Melanocyte of skin (primary cell): ENCODE measurements around the genes PIGX and PAK2.

DNA sequence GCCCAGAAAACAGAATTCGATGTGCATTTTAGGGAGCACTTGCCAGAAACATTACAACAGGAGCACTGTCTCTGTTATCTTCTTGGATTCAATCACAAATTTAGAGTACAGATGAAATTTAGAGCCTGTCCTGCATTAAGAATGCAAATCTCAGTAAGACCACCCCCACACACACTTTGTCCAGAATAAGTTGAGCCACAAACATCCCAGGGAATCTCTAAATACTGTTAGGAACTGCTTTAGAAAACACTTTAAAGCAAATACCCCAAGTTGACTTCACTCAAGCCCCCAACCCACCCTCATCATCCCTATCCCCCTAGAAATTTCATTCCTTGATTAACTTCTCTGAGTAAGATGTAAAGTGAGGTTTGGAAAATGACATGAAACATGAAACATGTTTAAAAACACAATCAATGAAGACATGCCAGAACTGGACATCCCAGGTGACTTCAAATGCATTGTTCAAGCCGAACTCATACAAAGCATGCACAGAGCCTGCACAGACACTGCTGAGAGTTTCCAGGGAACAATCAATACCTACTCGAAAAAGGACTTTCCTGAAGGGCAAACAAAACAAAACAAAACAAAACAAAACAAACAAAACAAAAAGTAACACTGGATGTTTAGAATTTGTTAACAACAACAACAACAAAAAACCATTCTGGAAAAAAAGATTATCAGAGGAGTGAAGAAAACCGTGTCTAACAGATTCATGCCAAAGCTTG, 10.3 kb upstream of the TM4SF19 start:
- CAGE, long polyA plus RNA, 2 experiments, result no peak in any of the 2 experiments

- CAGE, long polyA plus RNA, 2 experiments, result no peak in any of the 2 experiments
These were observed 17.5 kb upstream of the TM4SF19 start for GRCh38 chr3:196355493-196356221.

DNA sequence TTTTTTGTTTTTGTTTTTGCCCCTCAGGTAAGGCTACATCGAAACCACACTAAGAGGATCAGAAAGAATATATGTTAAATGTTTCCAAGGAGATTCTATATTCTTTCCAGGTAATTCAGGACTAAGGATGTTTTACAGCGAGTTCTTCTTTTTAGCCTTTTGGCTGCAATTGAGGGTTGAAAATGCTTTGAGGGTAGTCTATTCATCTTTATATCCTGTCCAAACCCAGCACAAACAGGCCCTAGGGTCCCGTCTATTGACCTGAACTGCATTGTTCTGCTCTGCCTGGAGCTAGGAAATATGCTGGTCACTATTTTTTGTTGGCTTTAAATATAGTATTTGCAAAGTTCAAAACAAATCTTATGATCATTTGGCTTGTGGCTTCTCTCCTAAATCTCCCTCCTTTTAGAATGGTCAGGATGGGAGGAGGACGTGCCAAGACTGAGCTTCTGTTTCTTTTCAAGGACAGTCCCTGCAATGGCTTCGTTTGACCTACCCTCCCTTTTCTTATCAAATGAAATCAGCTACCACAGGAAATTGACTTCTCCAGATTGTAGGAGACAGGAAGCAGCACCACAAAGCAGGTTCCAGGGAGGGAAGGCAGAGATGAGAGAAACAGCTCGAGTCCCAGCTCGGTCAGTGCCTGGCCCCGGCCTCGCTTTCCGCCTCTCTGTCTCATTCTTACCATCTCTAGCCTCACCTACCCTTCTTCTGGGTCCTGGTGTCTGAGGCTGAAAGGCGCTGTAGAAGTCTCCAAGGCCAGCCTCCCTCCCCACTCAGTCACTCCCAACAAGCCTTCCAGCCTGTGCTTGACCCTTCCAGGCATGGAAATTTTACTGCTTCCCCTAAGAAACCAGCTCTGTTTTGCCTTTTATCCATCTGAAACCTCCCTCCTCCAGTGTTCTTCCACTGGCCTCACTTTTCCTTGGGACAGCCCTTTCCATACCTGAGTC, 27.5 kb upstream of the NRROS start:
- CAGE, long polyA plus RNA, 2 experiments, result no peak in any of the 2 experiments

DNA sequence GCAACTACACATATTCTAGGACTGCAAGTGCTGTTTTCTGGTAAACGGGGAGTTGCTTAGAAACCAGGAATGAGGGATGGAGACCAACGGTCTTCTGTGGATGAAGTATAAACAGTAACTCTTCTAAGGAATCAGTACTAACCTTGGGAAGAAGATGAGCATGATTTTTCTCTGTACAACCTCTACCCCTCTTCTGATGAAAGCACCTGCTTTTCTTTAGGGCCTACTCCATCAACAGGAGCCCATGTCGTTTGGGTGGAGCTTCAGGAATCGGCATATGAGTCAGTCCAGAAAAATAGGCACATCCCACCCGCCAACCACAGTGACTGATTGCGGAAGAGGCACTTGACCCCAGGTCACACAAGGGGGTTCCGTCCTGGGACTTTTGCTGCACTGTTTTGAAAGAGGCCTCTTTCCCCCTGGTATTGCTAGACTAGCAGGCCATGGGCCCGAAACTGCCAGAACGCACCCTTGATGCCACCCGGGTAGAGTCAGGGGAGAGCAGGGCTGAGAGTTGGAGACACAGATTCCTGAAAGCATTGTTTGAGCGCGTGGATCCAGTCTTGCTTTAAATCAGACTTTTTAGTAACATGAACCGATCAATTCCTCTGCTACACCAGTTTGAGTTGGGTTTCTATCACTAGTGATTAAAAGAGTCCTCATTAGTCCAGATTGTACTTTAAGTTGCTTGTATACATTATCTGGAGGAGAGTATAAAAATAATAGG, 19.3 kb upstream of the NRROS start:
- CAGE, long polyA plus RNA, 2 experiments, result no peak in any of the 2 experiments

GRCh38 chr3:196624094-196624281, 15.5 kb upstream of the NRROS start:
- CAGE, long polyA plus RNA, 2 experiments, result no peak in any of the 2 experiments

DNA sequence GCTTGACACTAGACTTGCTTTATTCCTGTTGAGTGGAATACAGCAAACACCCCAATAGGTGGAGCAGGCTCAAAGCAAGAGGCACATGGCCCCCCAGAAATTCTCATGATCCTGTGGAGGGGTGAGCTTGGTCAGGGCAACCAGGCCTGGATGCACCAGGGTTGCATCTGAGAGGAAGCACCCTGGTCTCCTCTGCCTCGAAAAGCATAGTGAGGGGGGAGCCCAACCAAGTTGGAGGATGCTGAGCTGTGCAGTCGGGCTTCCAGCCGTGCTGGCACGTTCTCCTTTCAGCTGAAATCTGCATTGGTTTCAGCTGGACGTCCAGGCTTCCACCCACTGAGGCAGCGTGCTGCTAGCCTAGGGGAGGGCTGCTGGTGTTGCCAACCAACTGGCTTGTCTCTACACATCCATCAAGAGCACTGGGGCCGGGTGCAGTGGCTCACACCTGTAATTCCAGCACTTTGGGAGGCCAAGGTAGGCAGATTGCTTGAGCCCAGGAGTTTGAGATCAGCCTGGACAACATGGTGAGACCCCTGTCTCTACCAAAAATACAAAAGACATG, 2.8 kb upstream of the NRROS start:
- CAGE, long polyA plus RNA, 2 experiments, result no peak in any of the 2 experiments

DNA sequence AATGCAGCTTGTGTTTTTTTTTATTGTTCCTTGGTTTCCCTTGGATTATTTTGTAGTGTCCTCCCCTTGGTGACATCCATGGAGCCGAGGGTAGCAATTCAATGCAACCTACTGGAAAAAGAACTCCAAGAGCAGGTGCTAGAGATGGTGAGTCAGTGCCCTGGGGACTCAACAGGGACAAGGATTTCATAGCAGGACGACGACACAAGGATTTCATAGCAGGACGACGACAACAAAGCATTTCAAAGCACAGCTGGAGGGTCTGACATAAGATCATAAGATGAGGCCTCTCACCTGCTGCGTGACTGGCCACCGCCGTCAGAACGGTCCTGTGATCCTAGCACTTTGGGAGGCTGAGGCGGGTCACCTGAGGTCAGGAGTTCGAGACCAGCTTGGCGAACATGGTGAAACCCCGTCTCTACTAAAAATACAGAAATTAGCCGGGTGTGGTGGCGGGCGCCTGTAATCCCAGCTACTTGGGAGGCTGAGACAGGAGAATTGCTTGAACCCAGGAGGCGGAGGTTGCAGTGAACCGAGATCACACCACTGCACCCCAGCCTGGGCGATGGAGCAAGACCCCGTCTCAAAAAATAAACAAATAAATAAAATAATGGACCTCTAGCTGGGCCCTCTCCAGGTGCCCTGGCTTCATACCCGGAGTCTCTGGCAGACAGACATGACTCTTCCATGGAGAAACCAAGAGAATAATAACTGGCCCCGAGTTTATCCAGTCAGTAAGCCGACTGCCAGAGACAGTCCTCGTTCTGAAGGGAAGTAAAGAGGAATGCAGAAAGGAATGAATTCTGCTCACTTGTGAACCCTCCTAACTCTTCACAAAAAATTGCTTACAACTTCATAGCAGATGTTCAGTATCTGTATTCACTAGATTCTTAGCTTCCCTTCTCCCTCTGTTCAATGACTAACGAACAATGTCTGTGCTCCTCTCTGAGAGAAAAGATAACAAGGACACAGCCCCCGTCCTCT, 22.8 kb downstream of the NRROS start:
- CAGE, long polyA plus RNA, 2 experiments, result no peak in any of the 2 experiments

DNA sequence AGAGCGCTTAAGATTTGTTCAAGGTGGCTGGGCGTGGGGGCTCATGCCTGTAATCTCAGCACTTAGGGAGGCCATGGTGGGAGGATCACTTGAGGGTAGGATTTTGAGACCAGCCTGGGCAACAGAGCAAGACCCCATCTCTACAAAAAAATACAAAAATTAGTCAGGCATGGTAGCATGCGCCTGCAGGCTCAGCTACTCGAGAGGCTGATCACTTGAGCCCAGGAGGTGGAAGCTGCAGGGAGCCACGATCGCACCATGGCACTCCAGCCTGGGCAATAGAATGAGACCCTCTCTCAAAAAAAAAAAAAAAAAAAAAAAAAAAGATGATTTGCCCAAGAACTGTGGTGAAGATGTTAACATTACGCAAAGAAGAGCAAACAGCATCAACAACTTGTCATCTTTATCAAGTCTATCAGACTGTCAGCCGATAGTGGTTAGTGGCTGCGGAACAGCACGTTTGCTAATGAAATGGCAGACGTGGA, 27.7 kb downstream of the NRROS start:
- CAGE, long polyA plus RNA, 2 experiments, result no peak in any of the 2 experiments

DNA sequence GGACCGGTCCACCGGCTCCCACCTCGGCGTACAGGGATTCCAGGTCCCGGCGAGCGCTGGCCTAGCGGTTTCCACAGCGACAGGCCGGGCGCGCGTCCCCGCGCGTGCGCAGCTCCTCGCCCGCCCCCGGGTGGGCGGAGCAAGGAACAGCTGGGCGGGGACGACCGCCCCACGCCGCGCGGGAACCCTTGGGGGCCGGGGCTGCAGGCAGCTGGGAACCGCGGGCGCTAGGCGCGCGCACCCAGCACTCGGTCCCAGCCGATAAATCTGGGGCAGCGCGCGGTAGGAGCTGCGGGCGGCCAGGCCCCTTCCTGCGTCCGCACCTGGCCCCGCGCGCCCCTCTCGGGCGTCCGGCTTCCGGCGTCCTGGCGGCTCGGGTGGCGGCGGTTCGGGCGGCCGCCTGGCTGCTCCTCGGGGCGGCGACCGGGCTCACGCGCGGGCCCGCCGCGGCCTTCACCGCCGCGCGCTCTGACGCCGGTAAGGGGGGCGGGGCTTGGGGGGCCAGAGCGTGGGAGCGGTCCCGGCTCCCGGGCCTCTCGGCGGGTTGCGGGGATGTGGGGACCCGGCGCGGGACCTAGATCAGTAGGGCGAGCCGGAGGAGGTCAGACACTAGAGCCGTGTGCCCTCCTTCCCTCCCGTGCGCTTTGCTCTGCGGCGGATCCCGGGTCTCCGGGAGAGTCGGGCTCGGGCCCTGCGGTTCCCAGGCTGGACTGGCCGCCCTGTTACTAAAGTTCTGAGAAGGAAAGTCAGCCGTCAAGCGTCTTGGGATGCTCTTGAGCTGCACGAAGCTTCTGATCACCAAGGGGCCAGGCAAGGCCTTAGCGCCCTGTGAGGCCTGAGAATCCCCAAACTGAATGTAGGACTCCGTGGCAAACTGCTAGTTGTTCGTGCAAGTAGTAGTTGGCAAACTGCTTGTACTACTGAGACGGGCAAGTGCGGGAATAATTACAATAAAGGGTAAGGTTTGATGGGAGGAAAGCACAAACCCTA, at the start of gene PIGX:
PIGX (plus strand) TSS at position 210 of the 990 bp plus-strand sequence.
- CAGE, long polyA plus RNA, 2 experiments, result no peak in any of the 2 experiments

DNA sequence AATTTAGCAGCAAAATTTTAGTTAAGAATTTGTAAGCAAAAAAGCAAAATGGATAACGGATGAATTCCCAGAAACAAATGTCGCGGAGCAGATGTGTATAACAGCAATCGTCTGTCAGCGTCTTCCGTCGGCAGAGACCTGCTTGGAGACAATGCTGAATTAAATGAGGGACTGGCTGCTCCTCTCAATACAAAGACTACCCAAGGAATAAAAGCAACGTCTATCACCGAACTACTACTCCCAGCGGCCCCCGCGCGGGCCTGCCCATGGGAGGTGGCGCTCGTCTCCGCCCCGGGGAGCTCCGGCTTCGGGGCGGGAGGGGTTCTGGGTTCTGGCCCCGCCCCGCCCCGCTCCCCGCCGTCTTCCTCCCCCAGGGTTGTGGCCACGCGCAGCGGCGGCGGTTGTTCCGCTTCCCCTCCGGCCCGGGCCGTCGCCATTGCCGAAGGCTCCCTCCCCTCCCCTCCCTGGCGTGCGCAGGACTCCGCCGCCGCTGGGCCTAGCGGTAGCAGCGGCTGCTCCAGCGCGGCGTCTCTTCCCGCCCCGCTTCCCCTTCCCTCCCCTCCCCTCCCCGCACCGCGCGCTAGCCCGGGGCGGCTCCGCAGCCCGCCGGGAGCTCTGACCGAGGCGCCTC, at the start of gene PAK2:
PAK2 (plus strand) TSS at position 360 of the 631 bp plus-strand sequence.
- CAGE, long polyA plus RNA, 2 experiments, result no peak in any of the 2 experiments

DNA sequence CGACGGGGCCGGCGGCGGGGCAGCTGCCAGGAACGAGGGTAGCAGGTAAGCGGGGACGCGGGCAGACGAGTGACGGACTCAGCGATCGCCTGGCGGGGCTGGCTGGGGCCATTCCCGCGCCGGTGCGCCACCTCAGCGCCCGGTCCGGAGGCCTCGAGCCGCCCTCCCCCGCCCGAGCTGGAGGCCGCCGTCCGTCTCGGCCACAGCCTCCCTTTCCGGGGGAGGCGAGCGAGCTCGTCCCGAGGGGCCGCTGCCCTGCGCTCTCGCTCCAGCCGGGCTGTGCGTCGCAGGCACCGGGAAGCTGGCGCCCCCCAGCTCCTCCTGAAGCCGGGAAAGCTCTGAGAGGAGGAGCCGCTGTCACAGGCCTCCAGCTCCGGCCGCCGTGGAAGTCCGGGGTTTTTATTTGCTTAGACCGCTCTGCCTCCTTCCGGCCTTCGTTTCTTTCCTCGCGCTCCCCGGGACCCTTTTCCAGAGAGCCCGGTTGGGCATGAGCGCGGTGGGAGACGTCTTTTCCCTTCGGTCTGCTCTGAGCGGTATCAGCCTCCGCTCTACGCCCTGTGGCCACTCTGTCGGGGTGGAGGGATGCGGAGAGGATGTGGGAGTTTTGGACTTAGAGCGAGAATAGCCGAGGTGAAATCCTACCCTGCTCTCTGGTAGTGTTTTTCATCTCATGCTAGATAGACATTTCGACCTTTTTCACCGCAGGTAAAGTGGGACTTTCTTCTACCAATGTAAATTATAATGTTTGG, 483 bp downstream of the SENP5 start:
- CAGE, long polyA plus RNA, 2 experiments, result no peak in any of the 2 experiments

GRCh38 chr3:196906309-196906540, 36.1 kb downstream of the NCBP2 start:
- CAGE, long polyA plus RNA, 2 experiments, result no peak in any of the 2 experiments

- CAGE, long polyA plus RNA, 2 experiments, result no peak in any of the 2 experiments
These were observed 647 bp downstream of the NCBP2 start for GRCh38 chr3:196941497-196942265.

GRCh38 chr3:196962753-196963149, 5.9 kb downstream of the PIGZ start:
- CAGE, long polyA plus RNA, 2 experiments, result no peak in any of the 2 experiments

- CAGE, long polyA plus RNA, 2 experiments, result no peak in any of the 2 experiments
These were observed 26.0 kb downstream of the MELTF start for GRCh38 chr3:197003492-197004113.

DNA sequence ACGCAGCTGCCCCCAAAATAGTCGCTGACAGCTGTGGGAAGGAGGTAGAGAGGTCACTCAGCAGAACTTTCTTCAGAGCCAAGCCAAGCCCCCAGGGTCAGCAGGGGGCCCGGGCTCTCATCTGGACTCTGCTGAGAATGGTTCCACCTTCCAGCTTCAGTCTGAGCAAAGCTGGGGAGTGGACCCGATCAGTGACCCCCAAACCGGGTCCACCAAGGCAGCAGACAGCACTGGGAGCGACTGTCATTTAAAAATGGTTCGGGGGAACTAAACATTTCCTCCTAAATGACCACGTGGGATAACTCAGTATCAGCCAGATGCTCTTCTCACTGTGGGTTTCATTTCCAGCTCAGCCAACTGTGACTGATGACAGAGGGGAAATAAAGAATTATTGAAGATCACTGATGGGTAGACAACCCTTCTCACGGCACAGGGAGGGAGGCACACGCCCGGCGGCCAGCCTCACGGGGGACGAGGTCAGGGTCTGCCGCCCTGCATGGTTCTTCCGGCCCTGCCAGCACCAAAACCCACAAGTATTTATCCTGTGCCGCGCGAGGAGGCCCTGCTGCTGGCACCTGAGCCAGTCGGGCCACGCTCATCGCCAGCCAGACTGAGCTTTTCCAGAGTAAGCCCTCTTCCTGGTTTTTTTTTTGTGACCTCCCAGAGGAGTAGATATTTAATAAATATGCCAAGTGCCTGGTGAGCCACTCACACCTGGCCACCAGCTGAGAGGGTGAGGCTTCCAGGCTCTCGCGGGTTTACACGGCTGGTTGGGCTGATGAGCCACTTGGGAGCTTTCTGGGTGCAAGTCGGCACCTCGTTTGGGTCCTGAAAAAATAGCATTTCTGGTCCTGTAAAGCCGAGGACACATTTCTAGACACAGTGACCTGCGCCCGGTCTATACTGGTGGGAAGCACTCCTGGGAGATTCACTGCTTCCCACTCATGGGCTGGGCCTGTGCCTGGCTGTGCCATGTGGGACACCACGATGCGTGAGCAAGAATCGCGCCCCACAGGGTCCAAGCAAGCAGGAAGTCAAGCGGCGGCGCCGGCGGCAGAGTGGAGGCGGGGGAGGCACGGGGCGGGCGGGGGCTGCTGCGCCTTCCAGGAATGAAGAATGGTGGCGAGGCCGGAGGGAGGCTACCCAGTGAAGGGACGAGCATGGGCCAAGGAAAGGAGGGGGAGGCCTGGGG, 6.1 kb downstream of the MELTF start:
- CAGE, long polyA plus RNA, 2 experiments, result no peak in any of the 2 experiments

DNA sequence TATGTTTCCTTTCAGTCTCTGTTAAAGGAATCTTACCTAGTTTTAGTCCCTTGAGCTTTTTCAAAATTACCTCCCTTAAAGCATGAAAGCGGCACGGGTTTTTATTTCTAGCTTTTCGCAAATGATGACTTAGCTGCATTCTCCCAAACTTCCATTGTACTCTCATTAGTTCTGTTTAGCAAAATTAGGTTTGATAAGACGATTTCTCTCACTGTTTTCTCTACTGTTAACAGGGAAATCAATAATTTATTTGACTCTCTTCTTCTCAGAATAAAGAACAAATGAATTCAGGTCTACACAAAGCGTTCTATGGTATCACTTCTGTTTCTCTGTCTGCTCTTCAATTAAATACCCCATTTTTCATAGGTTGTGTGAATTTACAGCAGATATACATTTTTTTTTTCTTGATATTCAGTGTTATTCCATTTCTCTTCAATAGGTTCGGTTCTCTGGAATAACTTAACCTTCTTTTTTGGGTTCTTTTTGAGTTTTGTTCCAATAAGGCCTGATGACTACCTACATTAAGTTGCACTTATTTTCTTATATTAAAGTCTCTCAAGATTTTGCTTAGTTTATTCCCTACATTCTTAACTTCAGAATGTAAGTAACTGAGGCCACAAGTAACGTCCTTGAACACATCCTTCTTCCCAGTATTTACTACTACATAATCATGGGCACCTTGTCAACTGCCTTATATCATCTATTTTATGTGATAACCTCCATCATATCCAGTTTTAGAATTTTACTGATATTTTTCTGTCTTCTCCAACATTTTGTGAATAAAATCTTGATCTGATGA, 44.0 kb upstream of the MELTF start:
- CAGE, long polyA plus RNA, 2 experiments, result no peak in any of the 2 experiments

- CAGE, long polyA plus RNA, 2 experiments, result no peak in any of the 2 experiments
These were observed 70.3 kb upstream of the MELTF start for GRCh38 chr3:197099853-197100368.

DNA sequence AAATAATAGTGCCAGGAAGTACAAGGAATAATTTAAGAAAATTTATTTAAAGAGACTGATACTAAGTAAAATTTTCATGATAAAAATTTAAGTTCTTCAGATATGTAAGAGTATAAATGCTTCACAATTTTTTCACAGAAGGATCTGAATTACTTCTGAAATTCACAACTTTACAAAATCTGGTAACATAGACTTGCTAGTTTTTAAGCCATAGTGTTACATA, 123.2 kb downstream of the DLG1 start:
- CAGE, long polyA plus RNA, 2 experiments, result no peak in any of the 2 experiments

DNA sequence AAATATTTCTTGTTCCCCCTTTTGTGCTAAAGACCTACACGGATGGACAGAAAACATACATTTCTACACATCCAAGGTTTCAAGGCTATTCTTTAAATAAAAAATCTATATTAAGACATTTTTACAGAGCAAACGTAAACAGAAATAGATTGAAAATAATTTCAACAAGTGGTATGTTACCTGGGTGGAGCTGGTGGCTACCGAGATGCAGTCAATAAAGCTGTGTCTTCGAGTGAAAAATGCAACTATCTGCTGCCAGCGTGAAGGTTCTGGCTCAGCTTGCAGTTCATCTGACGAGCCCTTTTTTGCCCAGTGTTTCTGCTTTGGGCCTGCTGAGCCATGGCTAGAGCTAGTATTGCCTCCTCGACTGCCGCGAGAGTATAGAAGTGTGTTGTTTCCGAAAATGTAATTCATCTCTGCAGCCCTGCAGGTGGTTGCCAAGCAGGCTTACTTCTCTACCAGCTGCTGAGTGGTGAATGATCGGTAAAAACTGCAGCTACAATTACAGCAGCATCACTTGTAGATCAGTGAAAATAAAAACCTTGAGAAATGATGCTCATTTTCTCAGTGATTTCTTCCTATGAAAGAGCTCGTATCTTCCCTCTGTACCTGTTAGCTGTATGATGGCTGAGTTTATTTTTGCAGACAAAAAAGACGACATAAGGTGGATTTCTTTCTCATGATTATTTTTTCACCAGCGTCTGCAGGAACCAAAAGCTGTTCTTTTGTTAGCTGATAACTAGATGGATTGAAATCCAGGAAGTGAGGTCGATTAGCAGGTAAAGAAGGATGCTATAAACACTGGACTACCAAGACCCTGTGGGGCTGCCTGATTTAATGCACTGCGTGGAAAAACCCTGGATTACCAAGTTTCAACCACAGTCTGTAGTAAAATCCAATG, 114.8 kb downstream of the DLG1 start:
- CAGE, long polyA plus RNA, 2 experiments, result no peak in any of the 2 experiments